Fibroblast of villous mesenchyme (primary cell): ENCODE data around the gene CLEC10A.

- CAGE, long polyA plus RNA, result no peak
These were observed 994 bp downstream of the ENSG00000286190 start for GRCh38 chr17:5499360-5500663.

DNA sequence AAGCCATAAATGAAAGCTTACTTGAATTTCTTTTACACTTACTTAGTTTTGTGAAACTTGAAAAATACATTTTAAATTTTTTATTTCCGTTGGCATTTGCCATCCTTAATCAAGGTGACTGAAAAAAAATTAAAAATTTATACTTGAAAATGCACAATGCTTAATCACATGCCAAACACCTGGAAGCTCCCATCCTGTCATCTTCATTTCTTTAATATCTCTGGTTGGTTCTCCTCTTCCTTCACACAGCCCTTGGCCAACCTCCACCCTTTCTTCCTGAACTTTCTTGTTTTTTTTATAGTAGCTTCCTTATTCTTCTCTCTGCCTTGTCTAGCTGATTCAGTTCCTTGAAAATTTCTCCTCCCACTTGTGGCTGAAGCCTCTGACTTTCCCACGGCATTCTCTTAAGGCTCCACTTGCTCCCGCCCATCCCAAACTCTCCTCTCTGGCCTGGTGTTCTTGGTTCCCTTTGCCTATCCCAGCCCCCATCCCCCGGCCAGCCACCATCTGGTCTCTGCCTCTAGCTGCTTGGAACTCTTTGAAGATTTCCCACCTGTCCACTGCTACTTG lies 29.2 kb downstream of the NLRP1 start:
- CAGE, long polyA plus RNA, result no peak

DNA sequence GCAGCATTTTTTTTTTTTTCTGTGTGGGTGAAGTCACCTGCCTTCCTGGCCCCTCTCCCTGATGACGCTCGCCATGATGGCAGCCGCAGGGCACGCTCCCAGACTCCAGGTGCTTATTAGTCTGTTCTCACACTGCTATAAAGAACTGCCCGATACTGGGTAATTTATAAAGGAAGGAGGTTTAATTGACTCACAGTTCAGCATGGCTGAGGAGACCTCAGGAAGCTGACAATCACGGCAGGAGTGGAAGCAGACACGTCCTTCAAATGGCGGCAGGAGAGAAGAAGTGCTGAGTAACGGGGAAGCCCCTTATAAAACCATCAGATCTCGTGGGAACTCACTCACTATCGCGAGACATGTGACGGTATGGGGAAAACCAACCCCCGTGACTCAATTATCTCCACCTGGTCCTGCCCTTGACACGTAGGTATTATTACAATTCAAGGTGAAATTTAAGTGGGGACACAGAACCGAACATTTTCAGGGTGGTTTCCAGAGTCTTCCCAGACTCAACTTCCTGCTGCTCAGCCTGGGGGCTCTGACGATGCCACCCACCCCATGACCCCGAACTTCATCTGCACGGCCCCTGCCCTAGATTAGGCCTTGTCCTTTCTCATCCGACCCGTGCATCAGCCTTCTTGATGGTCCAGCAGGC lies 35.0 kb upstream of the NLRP1 start:
- CAGE, long polyA plus RNA, result no peak

- CAGE, long polyA plus RNA, result no peak
These were observed 28.7 kb downstream of the PIMREG start for GRCh38 chr17:6472910-6473357.

DNA sequence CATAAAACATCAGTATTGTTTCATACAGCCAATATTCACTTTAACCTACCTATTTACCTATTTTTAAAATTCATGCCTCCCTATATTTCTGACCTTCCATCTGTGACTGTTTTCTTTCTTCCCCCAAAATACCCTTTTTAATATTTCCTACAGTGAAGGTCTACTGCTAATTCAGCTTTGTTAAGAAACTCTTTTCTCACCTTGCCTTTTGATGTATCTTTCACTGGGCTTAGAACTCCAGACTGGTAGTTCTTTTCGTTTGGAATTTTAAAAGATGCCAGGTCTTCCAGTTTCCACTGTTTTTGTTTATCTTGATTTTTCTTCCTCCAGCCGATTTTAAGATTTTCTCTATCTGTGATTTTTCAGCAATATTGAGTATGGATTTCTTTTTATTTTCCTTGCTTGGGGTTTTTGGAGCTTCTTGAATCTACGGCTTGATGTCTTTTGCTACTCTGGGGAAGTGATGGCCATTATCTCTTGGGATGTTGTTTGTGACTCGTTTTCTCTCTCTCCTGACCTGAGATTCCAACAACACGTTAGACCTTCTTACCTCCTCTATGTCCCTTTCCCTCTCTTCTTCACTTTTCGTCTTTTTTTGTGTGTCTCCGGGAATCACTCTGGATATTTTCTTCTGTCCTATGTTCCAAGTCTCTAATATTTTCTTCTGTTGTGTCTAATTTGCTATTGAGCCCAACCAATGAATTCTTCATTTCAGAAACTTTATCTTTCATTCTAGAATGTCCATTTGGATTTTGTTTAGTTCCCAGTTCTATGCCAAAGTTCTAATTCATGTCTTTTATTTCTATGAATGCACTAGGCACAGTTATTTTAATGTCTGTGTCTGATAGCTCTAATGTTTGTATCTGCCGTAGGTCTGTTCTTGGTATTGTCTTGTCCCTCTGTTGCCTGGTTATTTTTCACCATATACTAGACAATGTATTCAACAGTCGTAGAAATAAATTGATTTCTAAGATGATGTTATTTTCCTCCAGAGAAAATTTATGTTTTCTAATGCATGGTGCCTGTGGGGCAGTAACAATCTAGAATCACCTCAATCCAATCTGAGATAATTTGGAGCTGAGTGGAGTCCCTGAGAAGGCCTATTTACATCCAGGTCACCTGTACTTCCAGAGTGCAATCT lies 27.0 kb upstream of the PITPNM3 start:
- CAGE, long polyA plus RNA, result no peak

DNA sequence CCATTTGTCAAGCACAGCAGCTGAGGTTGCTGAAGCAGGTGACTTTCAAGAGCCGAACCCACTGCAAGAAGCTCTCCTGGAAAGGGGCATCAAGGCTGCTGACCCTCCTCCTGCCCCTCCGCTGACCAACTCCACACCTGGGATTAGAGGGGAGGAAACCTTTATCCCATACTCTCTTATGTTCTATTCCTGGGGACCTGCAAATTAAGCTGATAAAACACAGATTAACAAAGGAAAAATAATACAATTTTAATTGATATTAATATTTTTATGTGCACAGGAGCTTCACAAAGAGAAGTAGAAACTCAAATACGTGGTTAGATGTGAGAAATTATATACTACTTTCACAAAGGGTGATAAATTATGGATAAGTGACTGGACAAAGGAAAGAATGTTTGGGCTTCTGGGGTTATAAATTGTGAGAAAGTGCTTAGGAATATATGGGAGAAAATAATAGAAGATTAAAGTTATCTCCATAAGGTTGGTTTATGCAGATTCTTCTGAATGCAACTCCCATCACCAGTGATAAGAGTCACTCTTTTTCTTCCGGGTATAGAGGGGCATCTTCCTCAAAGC lies 10.8 kb upstream of the TEKT1 start:
- CAGE, long polyA plus RNA, result no peak

GRCh38 chr17:7012836-7012987 lies 288 bp downstream of the RNASEK start:
- CAGE, long polyA plus RNA, result no peak

GRCh38 chr17:7013771-7014159 lies 817 bp upstream of the C17orf49 start:
- CAGE, long polyA plus RNA, result no peak

DNA sequence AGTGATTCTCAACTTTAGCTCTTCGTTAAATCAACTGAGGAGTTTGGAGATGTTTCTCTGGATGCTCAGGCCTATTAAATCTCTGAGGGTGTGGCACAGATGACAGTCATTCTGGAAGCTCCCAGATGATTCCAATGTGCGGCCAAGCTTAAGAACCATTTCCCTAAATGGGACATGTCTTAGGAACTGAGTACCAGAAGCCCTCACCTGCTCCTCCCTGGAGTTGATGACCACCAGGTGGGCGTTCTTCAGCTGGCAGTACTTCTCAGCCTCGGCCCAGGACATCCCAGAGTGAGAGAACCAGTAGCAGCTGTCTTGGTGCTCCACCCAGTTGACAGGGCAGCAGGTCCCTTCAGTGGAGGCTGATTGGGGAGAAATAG lies 4.5 kb downstream of the CLEC10A start:
- CAGE, long polyA plus RNA, result no peak

DNA sequence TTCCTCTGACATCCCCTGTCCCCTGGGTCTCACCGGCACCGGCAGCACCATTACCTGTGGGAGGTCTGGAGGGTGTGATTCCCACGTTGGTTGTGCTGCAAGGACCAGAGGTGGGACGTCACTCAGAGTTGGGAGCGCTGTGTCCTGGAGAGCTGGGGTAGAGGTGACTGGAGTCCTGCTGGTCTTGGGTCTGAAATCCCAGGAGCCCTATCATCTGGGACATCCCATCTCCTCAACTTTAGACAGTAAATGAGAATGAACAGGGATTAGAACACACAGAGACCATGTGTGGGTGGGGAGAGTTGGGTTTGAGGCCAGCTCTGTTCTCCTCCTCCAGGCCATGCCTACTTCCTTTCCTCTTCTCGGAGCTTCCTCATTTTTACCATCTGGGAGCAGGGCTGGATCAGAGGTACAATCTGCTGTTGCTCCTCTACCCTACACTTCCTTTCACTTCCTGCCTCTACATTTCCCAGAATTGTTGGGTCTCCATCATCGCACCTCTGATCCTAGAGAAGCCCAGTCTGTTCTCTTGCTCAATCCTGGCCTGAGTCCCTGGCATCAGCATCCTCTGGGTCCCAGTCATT lies at the start of gene CLEC10A:
Gene CLEC10A (minus strand): TSS at position 254 of the 584 bp plus-strand sequence.
- CAGE, long polyA plus RNA, result no peak

DNA sequence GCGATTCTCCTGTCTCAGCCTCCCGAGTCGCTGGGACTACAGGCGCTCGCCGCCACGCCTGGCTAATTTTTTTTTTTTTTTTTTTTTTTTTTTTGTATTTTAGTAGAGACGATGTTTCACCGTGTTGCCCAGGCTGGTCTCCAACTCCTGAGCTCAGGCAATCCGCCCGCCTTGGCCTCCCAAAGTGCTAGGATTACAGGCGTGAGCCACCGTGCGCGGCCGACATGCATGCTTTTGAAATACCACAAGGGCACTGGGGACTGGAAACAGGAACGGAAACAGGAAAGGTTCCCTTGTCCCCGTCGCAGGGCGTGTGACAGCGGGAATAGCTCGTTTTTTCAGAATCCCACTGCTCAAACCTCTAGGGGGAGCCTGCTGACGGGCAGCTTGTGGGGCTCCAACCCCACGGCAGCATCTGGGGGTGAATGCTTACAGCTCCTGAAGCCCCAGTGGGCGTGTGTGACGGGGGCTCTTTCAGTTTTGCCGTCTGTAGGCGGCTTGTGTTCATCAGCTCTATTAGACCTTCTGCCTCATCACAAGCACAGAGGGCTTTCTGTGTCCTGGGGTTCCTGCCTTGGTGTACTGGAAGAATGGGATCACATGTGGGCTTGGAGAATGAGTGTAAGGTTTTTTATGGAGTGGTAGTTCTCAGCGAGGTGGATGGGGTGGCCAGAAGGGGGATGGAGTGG lies 18.8 kb upstream of the ASGR2 start:
- CAGE, long polyA plus RNA, result no peak

DNA sequence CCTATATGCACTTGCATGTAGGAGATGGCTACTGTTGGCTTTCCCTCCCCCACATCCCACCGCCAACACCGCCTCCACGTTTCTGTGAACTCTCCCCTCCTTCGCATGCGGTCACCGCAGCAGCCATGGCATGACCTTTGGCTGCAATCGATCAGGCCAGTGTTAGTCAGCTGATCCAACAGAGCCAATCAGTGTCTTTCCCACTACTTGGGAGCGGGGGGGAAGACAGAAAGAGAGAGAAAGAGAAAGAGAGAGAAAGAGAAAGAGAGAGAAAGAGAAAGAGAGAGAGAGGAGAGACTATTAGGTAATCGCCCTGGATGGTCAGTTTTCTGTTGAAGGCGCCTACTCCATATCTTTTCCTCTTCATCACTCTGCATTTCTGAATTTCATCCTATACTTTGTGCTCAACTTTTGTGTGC lies 22.8 kb downstream of the ASGR1 start:
- CAGE, long polyA plus RNA, result no peak

DNA sequence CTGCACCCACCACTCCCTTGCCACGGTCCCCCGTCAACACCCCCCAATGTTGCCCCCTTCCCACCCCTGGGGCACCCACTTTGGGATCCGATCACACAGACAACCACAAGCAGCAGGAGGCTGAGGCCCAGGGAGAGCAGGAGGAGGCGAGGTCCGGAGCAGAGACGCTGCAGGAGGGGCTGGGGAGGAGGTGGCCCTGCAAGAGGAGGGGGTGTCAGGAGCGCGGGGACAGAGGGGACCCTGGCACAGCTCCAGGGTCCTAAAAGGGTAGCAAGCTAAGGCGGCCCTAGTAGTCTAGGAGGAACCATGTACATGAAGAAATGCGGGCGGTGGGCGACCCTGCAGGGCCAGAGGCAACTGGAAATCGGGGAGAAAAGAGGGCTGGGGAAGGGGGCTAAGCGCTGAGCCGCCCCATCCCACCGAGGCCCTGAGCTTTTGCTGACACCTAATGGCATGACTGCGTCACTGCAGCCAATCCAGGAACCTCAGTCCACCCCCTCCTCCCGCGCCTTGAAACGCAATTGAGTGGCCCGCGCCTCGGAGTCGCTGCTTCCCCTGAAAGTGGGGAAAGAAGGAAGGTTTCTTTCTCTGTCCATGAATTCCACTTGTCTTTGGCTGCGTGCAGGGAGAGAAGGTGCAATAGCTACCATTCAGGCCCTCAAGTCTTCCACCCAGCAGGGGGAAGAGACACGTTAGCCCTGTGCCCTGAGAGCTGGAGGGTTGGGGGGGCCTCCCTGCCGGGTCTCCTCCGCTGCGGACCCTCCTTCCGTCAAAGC lies 1.9 kb downstream of the ASGR1 start:
- CAGE, long polyA plus RNA, result no peak

GRCh38 chr17:7213750-7214946 lies 3.3 kb downstream of the DLG4 start:
- CAGE, long polyA plus RNA, result no peak

DNA sequence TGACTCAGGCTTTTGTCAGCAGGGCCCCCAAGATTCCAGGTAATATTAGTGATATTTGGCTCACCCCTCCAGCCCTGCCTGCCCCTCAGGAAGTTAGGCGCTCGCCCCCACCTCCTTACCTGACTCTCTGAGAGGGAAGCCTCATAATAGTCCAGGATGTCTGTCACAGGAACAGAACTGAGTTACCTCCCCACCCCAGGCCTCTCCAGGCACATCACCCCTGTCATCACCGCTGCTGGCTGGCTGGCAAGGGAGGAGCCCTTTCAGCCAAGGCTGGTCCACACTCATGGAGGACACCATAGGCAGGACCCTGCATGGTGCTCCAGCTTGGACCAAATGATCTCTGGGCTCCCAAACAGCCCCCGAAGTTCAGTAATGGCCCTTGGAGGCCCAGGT lies 693 bp upstream of the DLG4 start:
- CAGE, long polyA plus RNA, result no peak

- CAGE, long polyA plus RNA, result no peak
These were observed 1.2 kb upstream of the DVL2 start for GRCh38 chr17:7235241-7236127.

DNA sequence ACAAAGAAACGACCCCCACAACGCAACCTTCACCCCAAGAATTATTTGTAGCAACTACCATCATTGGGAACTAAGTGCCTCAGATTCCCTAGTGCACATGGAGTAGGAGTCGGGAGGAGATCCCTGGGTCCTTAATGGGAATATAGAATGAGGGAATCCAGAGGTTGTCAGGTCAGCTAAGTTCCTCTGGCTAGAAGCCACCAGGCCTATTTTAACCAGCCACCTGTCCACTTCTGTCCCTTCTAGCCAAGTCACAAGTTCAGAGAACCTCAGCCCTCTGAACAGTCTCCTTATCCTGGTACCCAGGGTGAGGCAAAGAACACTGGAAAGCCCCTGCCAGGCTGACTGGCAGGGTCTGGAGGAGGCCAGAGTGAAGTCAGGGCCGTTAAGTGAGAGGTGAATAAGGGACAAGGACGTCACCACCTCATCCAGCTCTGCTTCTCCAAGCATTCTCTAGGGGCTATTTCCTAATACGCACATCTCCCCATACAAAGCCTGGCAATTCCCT lies 2.8 kb downstream of the CTDNEP1 start:
- CAGE, long polyA plus RNA, result no peak

DNA sequence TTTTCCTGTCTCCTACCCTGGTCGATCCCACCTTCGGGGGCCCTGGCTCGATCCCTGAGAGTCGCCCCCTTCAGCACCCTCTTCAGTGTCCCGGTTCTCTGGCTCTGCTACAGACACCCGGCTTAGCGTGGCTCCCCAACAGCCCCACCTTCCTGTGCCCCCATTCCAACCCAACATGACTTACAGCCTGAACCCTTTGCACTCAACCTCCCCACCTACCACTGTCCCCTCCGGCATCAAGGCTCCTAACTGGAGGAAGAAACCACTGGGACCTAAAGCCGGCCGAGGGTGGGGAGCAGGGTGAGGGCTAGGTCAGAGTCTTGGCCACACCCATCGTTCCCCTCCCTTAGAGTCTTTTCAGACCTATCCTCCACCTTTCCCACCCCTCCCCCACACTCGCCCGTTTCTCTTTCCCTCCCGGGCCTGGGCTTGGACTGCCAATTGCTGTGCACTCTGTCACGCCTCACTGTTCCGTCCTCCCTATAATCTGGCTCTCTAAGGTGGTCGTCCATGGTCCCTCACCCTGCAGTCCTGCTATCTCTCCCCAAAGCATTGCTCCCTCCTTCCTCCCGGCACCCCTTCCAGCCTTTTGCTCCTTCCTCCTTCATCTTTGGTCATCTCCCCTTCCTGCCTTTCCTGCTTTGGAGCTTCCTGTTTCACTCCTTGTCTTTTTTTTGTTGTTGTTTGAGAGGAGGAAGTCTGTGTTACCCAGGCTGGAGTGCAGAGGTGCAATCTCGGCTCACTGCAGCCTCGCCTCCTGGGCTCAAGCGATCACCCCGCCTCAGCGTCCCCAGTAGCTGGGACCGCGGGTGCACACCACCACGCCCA lies 876 bp upstream of the CLDN7 start:
- CAGE, long polyA plus RNA, result no peak

- CAGE, long polyA plus RNA, result no peak
These were observed 1.3 kb downstream of the SLC2A4 start for GRCh38 chr17:7282647-7283414.

GRCh38 chr17:7289323-7289722 lies 5.1 kb downstream of the YBX2 start:
- CAGE, long polyA plus RNA, result no peak